Mesenchymal stem cell of Wharton's jelly (primary cell): ENCODE data around the gene ANXA3.

- CAGE, long polyA plus RNA: no peak
These were observed 86.4 kb upstream of the CXCL13 start for GRCh38 chr4:77519330-77519608.

- CAGE, long polyA plus RNA: no peak
These were observed 39.5 kb upstream of the CXCL13 start for GRCh38 chr4:77565940-77566620.

- CAGE, long polyA plus RNA: no peak
These were observed 102.6 kb downstream of the CXCL13 start for GRCh38 chr4:77708240-77708654.

DNA sequence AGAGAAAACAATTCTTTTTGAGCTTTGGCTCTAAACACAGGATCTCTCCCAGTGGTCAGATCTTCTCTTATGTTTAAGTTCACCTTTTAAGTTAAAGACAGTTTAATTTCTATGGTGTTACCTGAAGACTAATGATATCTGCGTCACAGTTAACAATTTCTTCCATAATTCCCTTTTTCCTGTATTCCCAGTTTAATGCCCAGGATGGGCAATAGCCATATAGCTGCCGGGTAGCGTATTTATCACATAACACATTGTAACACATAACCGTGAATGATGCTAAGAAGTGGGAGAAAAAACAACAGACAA, 74.6 kb downstream of the CNOT6L start:
- CAGE, long polyA plus RNA: no peak

GRCh38 chr4:77795031-77795978, 23.9 kb downstream of the CNOT6L start:
- CAGE, long polyA plus RNA: no peak

GRCh38 chr4:77806468-77807100, 12.6 kb downstream of the CNOT6L start:
- CAGE, long polyA plus RNA: no peak

- CAGE, long polyA plus RNA: no peak
These were observed 508 bp downstream of the CNOT6L start for GRCh38 chr4:77818480-77819240.

- CAGE, long polyA plus RNA: no peak
These were observed 43.3 kb downstream of the MRPL1 start for GRCh38 chr4:77905901-77906346.

DNA sequence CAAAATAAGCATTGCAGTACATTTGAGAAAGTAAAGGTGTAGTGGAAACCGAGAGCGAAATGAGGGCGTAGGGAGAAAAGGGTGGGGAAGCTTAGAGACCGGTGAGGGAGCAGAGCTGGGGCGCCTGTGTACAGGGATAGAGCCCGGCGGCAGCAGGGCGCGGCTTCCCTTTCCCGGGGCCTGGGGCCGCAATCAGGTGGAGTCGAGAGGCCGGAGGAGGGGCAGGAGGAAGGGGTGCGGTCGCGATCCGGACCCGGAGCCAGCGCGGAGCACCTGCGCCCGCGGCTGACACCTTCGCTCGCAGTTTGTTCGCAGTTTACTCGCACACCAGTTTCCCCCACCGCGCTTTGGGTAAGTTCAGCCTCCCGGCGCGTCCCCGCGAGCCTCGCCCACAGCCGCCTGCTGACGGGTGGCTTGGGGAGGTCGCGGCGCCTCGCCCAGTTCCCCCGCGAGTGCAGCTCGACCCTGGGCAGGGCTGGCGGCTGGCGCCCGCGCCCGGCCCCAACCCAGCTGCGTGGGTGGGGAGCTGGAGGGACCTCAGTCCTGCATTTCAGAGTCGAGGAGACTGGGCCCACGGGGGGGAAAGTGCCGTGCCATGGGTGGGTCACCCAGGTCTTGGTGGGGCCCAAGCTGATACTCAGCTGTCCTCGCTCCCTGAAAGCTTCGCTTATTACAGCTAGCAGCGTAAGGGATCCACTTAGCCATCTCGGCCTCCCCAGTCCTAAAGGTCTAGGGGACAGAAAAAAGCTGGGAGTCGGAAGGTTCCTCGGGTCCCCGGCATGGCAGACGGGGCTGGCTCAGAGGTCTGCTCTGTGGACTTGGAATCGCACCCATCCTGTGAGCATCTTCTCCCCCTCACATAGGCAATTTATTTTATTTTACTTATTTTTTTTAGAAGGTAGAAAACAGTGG, at the start of gene ANXA3:
TSS of gene ANXA3 (plus strand) at position 262 of the 912 bp plus-strand sequence.
- CAGE, long polyA plus RNA: no peak

DNA sequence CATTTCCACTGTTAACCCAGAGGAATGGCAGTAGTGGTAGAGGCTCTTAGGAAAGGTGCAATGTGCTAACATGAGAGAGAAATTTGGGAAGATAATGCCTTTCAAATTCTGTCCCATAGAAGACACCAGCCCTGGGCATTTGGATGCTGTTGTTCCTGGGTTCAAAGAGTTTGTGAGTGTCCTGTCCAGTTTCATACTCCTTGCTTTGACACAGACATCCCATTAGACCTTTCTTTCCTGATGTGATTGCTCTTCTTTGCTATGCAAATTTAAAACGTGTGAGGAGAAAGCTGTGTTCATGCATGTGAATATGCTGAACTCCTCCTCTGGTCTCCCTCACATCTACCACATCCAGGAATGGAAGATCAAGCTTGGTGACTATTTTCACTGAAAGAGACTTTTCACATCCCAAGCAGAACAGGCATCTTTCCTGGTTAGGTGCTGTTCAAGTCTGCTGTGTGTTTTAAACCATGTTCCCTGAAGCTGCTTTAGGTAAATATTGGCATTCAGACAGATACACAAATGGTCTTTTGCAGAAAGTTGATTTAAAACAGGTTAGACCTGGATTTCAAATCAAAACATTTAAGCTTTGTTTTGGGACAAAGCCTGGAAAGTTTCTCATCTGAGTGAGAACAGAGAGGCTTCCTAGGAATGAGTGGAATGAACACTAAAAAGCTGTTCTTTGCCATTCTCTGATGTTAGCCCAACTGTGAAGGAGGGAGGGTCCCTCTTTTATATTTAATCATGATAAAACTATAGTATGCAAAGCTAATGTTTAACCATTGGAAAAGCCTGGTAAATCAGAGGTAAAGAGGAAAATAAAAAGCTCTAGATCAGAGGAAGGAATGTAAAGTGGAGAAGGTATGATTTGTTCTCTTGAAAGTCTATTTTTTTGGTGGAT, 10.0 kb downstream of the ANXA3 start:
- CAGE, long polyA plus RNA: no peak

DNA sequence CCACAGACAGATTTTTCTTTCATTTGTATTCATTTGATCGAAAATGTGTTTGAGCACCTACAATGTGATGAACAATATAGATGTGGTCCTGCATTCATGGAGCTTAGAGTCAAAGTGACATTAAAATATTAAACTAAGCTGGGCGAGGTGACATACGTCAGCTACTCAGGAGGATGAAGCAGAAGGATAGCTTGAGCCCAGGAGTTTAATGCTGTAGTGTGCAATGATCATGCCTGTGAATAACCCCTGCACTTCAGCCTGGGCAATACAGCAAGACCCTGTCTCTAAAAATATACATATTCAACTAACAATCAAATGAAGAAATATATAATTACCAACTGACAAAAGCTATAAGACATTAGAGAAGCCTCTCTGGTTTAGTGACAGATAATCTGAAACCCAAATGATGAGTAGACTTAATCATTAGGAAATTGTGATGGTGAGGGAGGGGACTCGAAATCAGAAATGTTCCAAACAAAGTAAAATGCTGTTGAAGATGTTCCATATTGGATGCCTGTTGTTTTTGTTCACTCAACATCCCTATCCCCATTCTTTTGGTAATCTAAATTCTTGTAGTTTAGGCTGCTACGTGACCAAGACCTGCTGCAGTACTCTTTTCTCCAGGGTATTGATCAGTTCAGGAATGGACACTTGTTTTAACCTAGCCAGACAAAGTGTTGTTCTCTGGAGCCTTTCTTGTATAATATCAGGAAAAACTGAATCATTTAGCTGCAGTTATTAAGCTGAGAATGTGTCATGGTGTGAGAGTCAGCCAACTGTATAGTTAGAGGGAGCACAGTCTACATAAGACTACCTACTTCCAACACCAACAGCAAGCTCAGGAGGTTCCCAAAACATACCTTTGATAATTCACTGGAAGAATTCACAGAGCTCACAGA, 76.9 kb downstream of the ANXA3 start:
- CAGE, long polyA plus RNA: no peak

DNA sequence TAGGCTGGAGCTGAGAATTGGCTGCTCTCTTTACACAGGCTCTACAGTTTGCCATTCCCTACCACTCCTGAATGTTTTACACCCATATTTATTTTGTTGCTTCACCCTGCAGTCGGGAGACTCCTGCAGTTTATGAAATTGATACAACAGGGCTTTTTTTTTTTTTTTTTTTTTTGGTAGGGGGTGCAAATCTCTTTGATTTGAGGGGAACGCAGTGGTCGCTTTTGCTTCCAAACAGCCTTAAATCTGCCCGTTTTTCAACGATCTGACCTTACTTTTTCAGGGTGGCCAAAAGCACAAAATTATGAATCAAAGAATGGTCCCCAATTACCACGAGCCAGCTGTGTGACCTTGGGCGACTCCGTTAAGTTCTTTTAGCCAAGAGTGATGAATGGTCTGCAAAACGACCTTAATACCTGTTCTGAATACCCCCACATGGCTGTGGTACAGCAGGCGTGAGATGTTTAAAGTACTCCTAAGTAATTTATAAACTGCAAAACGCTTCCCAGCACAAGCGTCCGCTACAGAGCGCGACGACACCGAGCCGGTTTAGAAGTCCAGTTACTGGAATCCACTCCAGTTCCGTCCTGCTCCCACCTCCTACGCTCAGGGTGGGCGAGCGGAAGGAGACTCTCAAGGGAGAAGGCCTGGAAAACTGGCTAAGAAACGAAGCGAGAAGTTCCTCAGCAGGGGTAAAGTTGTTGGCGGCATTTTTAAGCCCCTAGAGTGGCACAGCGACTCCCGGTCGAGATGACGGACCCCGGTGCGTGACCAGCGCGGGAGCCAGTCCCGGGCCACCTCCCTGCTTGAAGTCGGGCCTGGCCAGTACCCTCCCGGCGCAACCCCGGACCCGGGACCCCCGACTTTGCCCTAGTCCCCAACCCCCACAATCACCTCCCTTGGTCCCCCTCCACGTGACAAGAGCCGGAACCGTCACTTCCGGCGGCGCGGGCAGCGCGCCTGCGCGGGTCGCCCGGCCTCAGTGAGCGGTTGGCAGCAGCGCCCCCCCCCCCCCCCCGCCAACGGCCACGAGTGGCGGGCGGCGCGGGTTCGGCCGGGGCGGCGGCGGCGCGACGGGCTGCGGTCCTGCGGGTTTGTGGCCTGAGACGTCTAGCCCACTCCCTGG, 748 bp upstream of the BMP2K start:
- CAGE, long polyA plus RNA: no peak

DNA sequence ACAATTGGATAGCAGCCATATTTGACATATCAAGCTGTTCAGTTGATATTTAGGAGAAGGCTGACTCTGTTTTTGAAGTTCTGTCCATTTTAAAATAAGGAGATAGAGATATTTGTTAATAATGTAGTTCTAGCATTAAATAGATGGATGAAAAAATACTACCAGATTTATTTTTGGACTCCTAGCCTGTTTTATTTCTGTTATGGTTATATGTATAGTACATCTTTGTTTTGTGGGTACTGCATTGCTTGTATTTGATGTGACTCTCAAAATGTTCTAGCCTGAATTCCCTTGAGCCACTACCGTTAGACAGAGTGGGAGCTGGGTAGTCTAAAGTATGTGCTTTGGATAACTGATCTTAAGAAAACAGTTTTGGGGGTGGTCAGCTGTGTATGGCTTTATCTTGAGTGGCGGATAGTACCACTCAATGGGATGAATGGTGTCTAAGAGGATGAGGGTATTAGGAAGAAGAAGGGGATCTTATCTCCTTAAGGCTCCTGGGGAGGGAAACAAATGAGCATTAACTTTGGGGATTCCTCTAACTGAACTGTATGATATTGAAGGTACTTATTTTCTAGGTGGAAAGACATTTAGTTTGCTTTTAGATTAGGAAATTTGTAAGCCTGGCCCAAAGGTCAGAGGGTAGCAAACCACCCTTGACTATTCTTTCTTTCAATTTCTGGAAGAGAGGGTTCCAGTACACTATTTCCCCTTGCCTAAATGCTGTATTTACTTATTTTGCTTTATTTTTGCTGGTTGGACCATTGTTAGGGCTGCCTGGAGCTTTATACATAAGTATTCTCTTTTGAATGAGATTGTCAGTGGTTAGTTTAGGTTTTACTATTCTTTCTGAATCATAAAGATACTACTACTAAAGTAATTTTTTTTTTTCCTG, 11.3 kb downstream of the BMP2K start:
- CAGE, long polyA plus RNA: no peak

- CAGE, long polyA plus RNA: no peak
These were observed 69.1 kb downstream of the BMP2K start for GRCh38 chr4:78845237-78845677.

- CAGE, long polyA plus RNA: no peak
These were observed 53.8 kb downstream of the PAQR3 start for GRCh38 chr4:78885237-78886051.

DNA sequence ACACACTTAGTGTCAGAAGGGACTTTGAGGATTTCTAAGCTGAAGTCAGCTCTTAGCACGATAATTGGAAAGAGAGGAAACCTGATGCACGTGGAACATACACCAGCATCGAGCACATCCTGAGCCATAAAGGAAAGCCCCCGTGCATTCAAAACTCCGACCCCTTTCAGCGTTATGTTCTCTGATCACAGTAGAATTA, 430 bp upstream of the PAQR3 start:
- CAGE, long polyA plus RNA: no peak

DNA sequence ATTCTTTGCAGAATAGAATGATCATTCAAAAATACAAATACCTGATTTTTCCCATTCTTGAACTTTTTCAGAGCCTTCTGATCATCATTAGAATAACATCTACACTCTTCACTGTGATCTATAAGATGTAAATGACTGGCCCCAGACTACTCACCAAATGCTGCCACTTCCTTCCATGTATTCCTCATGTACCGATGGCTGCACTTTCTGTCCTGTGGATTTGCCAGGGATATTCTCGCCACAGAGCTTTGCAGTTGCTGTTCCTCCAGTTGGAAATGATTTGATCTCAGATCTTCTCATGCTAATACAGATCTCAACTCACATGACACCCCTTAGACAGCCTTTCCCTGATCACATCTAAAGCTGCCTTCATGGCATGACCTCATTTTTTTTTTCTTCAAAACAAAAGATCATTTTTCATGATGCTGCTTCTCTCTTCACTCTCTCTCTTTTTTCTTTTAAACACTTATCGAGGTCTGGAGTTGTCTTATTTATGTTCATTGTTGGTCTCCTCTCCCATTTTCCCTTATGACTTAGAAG, 328.9 kb downstream of the ANTXR2 start:
- CAGE, long polyA plus RNA: no peak

DNA sequence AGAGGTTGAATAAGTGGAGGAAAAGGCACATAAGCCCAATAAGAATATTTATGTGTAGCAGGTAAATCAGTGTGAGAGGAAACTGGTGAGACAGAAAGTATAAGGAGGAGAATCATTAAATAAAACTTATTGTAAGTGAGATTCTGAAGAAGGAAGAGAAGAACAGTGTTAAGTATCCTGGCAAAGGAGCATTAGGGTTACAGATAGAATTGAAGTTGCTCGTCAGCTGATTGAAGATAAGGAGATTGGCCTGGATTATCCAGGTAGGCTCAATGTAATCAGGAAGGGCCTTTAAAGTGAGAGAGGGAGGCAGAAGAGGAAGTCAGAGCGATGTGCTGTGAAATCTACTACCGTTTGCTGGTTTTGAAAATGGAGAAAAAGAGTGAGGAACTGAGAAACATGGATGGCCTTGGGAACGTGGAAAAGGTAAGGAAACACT, 245.8 kb downstream of the ANTXR2 start:
- CAGE, long polyA plus RNA: no peak

DNA sequence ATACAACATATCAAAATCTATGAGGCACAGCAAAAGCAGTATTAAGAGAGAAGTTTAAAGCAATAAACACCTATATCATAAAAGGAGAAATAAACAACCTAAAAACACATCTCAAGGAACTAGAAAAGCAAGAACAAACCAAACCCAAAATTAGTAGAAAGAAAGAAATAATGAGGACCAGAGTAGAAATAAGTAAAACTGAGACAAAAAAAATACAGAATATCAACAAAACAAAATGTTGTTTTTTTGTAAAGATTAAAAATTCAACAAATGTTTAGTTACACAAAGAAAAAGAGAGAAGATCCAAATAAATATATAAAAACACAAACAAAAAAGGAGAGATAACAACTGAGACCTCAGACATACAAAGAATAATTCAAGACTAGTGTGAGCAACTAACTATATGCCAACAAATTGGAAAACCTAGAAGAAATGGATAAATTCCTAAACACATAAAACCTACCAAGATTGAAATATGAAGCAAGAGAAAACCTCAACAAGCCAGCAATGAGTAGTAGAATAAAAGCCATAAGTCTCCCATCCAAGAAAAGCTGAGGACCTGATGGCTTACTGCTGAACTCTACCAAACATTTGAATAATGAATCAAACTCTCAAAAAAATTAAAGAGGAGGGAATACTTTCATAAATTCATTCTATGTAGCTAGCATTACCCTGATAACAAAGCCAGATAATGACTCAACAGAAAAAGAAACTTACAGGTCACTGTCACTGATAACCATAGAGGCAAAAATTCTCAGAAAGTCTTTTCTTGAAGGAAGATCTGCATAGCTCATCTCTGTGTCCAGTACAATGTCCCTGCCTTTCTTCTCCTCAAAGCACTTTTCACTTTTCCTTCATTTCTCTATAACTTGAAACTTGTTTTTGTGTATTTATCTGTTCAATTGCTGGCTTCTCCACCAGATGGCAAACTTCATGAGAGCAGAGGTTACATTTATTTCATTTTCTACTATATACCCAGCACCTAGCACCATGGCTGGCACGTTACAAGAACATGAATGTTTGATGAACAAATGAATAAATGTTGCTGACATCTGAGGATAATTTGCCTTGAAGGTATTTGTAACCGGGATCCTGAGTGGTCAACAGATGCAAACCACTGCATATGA, 52.0 kb upstream of the ANTXR2 start:
- CAGE, long polyA plus RNA: no peak

DNA sequence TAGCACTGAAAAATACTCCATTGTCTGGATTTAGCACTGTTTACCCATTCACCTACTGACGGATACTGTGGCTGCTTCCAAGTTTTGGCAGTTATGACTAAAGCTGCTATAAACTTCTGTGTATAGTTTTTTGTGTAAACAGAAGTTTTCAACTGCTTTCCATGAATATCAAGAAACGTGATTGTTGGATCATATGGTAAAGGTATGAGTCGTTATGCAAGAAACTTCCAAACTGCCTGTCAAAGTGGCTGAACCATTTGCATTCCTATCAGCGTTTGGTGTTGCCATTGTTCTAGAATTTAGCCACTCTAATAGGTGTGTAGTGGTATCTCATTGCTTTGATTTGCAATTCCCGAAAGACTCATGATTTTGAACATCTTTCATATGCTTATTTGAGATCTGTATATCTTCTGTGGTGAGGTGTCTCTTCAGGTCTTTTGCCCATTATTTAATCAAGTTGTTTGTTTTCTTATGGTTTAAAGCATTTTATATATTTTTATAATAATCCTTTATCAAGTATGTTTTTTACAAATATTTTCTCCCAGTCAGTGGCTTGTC, 87.8 kb downstream of the BMP3 start:
- CAGE, long polyA plus RNA: no peak